ENCODE measurements around a stretch of chr2.

GRCh38 chr2:236662202-236662874 is 92.7 kb downstream of the ACKR3 start:
- PRO-cap, result no peak

GRCh38 chr2:236688808-236689231 is 119.2 kb downstream of the ACKR3 start:
- PRO-cap, result no peak

DNA sequence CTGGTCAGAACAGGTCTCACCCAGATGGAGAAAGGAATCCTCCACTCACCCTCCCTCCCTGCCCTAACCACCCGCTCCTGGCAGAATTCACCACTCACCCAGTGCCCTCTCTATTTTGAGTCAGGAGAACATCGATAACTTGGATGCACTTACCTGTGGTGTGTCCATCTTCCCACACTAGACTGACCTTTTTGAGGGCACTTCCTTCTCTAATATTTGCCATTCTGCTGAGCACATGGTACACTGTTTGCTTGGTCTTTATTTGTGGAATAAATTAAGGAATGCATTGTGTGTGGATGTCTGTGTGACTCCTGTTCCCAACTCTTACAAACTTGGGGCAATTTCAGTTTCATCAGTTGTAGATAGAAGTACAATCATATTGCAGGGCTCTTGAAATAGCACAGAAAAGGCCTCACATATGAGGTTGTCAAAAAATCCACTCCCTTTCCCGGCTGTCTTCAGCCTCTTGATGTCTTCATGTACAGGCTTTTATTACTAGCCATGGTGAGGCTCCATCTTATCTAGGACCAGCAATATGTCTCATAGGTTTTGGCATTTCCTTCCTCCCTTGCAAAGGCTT is 133.8 kb downstream of the ACKR3 start:
- PRO-cap, result no peak

- PRO-cap, result no peak
These were observed 250.7 kb downstream of the ACKR3 start for GRCh38 chr2:236820371-236820707.

GRCh38 chr2:236928385-236929149 is 157.1 kb upstream of the COPS8 start:
- PRO-cap, result unidirectional peak, minus-strand start at chr2:236928545

GRCh38 chr2:236975700-236976136 is 110.0 kb upstream of the COPS8 start:
- PRO-cap, result no peak

DNA sequence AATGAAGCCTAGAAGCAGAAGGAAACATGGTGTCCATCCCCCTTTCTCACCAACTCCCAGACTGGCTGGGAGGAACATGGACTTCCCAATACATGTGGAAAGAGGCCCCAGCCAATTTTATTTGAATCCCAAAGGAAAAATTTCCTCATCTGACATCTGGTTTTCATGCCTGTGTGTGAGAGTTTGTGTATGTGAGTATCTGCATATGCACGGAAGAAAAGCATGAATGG is 84.3 kb downstream of the COPS8 start:
- PRO-cap, result bidirectional peak, plus-strand start at position 178 of the sequence, minus-strand start at position 63 of the sequence

DNA sequence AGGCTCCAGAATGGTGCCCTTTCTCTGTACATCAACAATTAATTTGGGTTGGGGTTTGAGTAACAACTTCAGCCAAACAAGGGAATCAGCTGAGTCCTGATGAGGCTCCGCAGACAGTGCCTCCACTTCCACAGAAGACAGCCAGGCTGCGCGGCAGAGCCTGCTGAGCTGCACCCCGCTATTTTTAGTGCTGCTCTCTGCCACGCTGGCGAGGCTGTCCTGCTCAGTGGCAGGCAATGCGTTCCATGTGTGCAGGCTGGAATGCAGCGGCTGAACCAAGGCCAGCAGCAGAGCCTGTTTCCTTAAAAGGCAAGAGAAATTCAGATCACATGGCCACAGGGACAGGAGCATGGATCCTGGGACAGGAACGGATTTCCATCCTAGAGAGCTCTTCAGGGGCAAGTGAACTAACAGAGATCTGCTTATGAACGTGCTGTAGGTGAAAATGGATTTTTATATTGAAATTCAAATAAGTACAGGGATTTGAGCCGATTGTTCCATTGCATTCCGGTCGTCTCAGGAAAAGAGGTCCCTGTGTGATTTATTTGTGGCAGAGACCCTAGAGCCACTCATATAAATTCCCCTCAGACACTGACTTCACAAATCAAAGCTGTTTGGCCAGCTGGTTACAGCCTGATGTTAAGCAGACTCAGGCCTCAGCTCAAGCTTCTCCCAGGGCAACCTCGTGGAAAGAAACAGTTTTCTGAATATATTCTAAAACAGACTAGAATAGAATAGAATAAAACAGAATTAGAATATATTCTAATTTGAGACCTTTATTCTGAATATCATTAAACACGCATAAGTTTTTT is 98.6 kb downstream of the COL6A3 start:
- PRO-cap, result bidirectional peak, plus-strand start at position 371 of the sequence, minus-strand start at position 187 of the sequence

GRCh38 chr2:237321075-237321606 is 92.8 kb downstream of the COL6A3 start:
- PRO-cap, result no peak

- PRO-cap, result no peak
These were observed 62.8 kb downstream of the COL6A3 start for GRCh38 chr2:237351057-237351617.

DNA sequence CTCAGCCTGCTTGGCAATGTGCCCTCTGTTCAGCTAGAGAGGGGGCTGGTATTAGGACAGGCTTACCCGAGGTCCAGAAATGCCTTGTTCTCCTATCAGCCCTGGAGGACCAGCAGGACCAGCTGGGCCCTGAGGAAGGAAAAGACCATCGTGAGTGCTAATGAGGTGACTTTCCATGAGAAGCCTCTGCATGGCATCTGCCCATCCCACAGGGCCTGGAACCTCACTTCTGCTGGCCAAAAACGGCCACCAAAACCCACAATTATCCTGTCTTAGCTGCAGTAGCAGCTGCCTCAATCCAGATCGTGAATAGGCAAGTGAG is 61.5 kb downstream of the COL6A3 start:
- PRO-cap, result no peak

GRCh38 chr2:237354647-237355058 is 59.3 kb downstream of the COL6A3 start:
- PRO-cap, result no peak

GRCh38 chr2:237368602-237369274 is 45.2 kb downstream of the COL6A3 start:
- PRO-cap, result no peak

- PRO-cap, result no peak
These were observed 30.0 kb downstream of the COL6A3 start for GRCh38 chr2:237383860-237384564.

DNA sequence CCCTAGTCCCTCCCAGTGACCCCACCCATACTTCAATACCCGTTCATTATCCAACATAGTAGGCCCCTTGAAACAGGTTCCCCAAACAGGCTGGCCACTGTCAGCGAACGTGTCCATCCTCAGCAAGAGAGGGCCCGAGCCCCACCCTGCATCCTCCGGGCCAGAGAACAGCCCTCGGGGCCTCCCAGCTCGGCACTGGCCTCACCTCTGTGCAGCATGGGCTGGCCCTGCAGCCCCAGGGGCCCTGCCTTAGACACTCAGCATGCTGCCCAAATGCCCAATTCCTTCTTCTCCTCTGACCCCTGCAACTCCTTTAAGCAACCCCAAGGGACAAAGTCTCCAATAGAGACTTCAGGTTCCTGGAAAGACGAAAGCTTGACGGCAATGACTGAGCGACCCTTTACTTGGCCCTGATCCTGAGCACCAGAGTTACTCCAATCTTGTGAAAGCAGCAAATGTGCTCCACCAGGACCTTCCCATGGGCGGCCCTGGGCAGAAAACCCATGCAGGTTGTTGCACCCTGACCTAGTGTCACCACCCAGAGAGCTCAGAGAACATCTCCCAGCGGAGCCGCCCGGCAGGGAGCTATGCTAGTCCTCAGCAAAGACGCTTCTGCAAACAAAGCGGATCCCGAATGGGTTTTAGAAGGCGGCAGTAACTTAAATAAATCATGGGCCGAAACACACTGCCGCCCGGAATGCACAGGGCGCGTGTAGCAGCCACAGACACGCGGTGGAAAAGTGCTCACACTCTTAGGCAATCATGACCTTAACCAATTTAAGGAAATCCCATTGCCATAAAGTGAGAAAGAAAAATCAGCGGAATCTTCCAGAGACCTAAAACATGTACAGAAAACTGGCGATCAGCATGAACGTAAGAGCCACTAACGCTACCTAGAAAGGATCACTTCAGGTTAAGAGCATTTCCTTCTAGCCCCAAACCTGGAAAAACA is 706 bp downstream of the COL6A3 start:
- PRO-cap, result bidirectional peak, plus-strand start at position 70 of the sequence, minus-strand start outside the sequence; bidirectional peak, plus-strand start at position 426 of the sequence, minus-strand start at position 197 of the sequence

DNA sequence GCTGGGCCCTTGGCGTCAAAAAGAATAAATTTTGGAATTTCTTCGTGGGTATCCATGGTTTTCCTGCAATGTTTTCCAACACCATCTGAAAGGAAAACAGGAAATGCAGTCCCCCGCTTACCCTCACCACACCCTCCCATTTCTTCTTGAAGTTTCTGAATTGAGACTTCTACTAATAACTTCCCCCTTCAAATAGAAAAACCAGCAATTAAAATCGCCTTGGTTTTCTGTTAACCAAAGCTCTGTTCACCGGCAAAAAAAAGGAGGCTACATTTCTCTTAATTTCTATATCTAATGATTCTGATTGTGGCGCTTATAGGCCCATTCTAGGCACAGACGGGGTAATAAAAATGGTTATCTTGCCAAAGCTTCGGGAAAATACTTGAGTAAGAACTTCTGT is 483 bp upstream of the COL6A3 start:
- PRO-cap, result no peak

GRCh38 chr2:237446031-237446611 is 32.2 kb upstream of the COL6A3 start:
- PRO-cap, result unidirectional peak, plus-strand start at chr2:237446526

- PRO-cap, result no peak
These were observed 11.3 kb downstream of the MLPH start for GRCh38 chr2:237498309-237498780.

GRCh38 chr2:237514269-237515548 is 27.7 kb downstream of the MLPH start:
- PRO-cap, result no peak

DNA sequence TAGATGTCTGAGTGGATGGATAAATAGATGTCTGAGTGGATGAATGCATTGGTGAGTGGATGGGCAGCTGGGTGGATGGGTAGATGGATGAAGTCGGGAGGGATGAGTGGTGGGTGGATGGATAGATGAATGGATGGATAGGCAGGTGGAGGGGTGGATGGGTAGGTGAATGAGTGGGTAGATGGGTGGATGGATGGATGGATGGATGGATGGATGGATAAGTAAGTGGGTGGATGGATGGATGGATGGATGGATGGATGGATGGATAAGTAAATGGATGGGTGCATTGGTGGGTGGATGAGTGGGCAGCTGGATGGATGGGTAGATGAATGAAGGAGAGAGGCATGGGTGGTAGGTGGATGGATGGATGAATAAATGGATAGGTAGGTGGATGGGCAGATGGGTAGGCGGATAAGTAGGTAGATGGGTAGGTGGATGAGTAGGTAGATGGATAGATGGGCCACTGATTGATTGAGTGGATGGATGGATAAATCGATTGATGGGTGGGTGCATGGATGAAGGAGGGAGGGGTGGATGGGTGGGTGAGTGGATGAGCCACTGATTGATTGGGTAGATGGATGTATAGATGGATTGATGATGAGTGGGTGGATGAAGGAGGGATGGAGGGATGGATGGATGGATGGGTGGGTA is 30.6 kb downstream of the MLPH start:
- PRO-cap, result no peak